PC-3 (cell line): Measurements from ENCODE around the gene KRT19.

GRCh38 chr17:41498086-41498637 is 7.2 kb downstream of the KRT13 start:
- RAMPAGE, long total RNA, result no peak

DNA sequence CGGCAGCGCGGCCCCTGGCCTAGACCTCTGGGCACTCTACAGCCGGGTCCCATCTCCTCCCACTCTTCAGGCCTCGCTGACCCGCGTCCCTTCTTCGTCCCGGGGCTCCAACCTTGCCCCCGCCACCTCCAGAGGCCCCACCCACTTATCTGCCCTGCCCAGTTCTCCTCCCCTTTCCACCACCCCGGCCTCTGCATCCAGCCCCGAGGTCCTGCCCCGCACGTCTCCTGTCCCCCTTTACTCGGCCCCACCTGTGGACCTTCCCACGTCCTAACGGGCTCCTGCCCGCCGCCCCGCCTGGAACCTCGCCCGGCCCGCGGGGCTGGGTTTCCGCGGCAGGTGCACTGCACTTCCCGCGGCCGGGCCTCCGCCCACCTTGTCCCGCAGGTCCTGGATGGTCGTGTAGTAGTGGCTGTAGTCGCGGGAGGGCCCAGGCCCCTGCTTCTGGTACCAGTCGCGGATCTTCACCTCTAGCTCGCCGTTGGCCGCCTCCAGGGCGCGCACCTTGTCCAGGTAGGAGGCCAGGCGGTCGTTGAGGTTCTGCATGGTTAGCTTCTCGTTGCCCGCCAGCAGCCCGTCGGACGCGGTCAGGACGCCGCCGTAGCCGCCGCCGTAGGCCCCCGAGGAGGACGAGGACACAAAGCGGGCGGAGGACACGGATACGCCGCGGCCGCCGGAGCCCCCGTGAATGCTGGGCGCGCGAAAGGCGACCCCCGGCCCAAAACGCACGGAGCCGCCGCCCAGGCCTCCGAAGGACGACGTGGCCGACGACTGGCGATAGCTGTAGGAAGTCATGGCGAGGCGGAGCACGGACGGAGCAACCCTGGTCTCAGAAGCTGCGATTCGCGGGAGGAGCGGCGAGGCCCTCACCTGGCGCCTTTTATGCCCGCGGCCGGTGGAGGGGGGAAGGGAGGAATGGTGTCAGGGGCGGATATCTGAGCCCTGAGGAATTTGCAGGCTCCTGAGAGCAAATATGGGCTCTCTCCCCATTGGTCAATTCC is at the start of gene KRT19:
KRT19 (minus strand) TSS at position 856 of the 1,001 bp plus-strand sequence.
- RAMPAGE, long total RNA, result start-site peak on the minus strand centred at position 853 of the sequence, 8 bp wide, 791 and 391 reads in 2 replicates

DNA sequence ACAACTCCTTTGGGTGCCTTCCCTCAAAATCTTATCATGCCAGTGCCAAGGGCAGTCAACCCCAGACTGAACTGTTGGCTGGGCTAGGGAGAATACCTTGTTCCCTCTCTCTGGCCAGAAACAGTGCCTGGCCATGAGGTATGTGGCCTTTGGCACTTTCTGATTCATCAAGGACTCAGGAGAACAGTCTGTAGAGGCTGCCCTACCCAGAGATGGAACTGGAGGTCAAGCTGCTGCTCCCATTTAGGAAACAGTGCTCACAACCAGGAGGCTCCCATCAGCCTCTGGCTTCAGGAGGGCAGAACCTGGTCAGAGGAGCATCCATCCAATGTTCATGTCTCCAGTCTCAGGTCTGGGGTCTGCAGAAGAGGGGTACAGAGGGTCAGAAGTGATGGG is 2.7 kb upstream of the KRT19 start:
- RAMPAGE, long total RNA, result no peak

GRCh38 chr17:41532766-41533347 is 4.7 kb upstream of the KRT19 start:
- RAMPAGE, long total RNA, result no peak

DNA sequence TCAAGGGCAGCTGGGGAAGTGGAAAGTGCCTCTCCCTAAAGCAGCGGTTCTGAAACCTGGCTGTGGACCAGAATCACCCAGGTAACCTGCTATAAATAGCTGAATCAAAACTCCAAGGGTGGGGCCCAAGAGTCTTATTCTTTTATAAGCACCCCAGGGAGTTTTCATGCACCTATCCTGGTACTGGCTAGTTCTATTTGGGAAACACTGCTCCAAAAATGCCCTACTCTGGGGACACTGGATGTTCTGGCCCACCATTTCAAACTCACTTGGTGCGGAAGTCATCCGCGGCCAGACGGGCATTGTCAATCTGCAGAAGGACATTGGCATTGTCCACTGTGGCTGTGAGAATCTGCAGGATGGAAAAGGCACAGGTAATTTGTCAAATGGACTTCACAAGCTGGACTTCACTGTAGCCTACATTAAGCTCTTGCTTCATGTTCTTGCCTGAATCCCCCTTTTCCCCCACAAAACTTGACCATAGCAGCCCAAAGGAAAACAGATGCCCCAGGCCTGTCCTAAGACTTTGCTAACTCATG is 1.9 kb downstream of the KRT14 start:
- RAMPAGE, long total RNA, result no peak

DNA sequence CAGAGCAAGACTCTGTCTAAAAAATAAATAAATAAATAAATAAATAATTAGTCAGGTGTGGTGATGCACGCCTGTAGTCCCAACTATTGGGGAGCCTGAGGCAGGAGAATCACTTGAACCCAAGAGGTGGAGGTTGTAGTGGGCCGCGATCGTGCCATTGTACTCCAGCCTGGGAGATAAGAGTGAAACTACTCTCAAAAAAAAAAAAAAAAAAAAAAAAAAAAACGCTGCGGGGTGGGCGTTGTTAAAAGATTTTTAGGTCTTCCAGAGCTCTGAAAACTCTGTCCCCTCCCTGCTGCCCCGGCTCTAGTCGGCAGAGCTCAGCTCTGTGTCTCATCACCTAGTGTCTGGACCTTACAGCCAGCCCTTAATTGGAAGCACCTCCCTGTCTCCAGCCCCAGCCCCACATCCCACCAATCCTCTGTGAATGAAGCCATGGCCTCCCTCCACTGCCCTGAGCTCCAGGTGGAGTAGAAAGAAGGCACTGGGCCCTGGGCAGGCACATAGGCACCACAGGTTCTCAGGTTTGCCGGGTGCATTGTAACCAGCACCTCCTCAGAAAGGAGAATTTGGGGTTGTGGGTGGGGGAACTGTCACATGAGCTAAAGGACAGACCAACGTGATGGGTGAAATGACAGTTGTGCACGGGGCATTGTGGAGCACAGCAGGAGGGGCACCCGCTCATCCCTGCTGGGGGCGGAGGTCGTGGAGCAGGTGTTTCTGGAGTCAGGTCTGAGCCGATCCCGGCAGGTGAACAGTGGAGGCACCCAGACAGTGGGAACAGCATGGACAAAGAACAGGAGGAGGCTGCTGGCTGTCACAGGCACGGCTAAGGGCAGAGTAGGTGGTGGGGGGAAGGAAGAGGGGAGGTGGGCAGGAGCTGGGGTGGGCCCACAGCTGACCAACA is 19.1 kb upstream of the HAP1 start:
- RAMPAGE, long total RNA, result no peak

GRCh38 chr17:41769208-41769954 is 17.1 kb downstream of the JUP start:
- RAMPAGE, long total RNA, result no peak

DNA sequence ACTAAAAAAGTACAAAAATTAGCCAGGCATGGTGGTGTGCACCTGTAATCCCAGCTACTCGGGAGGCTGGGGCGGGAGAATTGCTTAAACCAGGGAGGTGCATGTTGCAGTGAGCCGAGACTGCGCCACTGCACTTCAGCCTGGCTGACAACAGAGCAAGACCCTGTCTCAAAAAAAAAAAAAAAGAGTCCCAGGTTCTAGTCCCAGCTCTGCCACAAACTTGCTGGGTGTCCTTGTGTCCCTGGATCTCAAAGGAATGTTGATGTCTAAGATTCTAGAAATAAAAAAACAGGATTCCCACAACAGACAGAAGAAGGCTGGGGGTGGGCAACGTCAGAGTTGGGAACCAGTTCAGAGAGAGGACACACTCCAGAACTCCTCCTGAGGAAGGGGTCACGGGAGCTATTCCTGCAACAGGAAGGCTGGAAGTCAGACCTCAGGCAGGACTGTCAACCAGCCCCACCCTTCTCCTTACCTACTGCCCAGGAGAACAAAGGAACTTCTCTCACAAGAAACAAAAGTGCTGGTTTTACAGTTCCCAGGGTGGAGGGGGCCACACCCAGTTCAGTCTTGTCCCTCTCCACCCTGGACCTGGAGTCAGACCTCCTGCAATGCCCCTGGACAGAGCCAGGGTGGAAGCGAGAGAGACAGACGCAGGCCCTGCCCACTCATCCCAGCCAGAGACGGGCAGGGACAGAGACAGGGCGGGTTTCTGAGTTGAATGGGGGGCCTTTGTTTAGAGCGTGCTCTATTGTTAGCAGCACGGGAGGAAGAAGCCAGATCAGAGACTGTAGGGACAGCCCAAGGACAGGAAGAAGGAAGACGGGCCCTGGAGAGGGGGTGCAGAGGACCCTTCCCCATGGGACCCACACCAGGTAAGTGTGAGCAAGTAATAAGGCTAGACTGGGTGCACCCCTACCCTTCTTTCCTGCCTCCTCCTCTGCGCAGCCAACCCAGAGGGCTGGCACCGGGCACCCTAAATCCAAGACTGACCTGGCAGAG is 11.3 kb downstream of the JUP start:
- RAMPAGE, long total RNA, result no peak

GRCh38 chr17:41785600-41786328 is 747 bp downstream of the JUP start:
- RAMPAGE, long total RNA, result no peak

- RAMPAGE, long total RNA, result no peak
Measured at GRCh38 chr17:41864265-41865018, 781 bp downstream of the KLHL11 start.

DNA sequence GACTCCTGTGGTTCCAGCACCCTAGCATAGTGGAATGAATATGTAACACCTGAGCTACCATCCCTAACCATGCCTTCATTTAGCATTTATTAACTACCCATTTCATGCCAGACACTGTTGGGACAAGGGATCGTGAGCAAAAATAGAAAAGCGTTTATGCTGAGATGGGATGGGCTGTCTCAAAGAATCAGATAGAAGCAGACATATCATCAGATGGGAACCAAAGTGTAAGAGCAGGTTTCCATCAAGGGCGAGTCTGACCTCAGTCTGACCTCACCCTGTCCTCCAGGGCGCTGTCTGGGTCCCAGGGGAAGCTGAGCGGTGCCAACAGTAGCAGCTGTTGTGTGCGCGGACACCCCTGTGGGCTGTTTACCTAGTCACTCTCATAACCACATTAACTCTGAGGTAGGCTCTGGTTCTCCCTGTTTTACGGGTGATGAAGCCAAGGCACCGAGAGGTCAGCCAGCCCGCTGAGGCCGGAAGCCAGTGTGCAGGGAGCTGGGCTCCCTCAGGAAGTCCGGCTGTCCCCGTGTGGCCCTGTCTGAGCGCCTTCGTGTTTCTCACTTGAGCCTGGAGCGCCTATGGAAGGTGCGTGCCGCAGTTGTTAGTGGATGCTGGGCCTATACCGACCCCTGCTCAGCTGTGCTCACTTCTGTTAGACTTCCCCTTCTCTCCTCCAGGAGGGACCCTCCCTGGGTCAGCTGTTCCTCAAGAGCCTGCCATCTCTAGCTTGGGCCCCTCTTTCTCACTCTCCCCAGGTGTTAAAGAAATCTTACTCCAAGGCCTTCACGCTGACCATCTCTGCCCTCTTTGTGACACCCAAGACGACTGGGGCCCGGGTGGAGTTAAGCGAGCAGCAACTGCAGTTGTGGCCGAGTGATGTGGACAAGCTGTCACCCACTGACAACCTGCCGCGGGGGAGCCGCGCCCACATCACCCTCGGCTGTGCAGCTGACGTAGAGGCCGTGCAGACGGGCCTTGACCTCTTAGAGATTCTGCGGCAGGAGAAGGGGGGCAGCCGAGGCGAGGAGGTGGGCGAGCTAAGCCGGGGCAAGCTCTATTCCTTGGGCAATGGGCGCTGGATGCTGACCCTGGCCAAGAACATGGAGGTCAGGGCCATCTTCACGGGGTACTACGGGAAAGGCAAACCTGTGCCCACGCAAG is 6.5 kb downstream of the CNP start:
- RAMPAGE, long total RNA, result no peak

DNA sequence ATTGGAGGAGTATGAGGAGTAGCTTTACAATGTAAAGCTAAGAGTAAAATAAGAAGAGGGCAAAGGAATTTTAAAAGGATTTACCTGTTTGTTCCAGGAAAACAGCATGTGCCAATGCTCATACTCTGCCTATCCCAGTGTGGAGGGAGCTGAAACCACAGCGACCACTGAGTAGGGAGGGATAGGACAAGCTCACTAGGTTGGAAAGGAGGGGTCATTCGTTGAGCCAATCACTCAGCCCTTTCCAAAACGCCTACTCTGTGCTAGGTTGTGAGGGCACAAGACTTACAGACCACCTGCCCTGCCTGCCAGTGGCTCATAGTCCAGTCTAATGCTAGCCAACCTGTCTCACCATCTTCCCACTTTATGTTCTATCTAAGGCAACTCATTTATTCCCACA is 1.1 kb upstream of the DNAJC7 start:
- RAMPAGE, long total RNA, result no peak

GRCh38 chr17:42028488-42028920 is 8.6 kb downstream of the NKIRAS2 start:
- RAMPAGE, long total RNA, result no peak

DNA sequence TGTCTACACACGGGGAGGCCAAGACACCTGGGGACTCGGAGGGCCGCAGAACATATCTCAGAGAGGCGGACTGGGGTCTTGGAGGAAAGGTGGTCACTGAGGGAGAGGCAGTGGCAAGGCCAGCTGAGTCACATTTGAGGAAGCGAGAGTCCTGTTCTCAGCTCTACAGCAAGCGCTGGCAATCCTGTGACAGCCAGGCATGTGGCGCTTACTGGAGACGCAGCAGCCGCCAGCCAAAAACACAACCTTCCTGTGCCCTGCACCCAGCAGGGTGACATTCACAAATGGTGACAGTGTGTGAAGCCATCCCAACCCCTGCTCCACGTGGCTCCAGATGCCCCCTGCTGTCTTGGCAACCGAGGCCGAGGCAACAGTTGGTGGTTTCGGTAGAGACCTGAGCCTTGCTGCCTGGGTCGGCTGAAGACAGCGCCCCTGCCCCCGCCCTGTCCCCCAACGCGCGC is 13.2 kb upstream of the C17orf113 start:
- RAMPAGE, long total RNA, result no peak

- RAMPAGE, long total RNA, result no peak
Measured at GRCh38 chr17:42107582-42108316, 4.8 kb downstream of the DHX58 start.

GRCh38 chr17:42190366-42191427 is 3.6 kb downstream of the GHDC start:
- RAMPAGE, long total RNA, result no peak

DNA sequence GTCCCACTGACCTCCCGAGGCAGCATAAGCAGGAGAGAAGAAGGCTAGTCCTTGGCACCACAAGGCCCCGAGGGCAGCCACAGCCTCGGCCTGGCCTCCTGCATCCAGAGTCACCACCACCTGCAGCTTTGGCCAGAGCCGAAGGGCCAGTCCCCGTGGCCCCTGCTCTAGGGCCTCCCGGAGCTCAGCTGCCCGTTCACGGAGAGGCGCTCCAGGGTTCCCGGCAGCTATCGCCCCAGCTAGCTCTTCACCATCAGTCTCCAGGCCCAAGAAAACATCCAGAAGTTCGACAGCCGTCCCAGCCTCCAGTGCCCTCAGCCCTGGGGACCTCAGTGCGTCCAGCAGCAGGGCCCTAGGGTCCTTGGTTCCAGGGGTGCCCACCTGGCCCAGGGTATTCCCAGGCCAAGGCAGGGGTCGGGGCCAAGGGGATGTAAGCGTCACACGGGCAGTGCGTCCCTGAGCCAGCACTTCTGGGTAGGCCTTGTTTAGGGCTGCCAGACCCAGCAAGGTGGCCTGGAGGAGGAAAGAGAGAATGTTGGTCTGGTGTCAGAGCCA is 2.0 kb downstream of the GHDC start:
- RAMPAGE, long total RNA, result no peak

DNA sequence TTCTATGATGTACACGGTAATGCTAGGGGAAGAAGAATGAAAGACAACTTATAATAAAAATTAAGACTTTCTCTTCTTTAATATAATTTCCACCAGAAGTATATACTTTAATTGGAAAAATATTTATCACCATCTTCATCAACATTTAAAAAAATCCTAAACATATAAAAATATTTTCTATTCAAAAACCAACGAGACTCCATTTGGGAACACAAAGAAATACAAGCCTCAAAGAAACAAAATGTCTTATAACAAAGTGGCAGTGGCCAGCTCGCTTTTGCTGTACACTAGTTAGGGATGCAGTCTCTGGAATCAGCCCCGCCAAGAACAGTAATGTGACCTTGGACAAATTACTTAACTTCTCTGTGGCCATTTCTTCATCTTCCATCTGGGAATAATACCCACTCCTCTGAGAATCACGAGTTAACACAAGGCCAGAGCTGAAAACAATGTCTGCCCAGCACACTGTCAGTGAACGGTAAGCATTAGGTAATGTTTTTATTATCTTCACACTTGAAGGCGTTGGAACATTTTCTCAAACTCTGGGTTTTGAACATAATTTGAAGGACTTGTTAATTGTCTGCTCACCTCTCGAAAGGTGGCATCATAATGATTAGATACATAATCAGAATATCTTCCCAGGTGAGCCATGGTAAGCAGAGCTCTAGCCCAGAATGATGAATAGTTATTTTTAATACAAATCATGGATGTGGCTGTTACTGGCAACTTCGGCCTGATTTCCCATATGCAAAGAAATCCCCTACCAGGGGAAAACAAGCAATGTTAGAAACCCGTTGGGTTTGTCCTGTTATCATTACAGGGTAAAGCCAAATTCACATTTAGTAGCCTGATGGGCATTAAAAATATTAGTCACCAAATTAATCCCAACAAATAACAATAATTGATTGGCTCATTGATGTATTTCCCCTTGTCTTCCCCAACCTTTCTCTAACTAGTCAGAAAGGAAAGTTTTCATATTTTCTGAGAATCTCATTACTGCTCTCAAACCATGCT is 5.4 kb downstream of the STAT5B start:
- RAMPAGE, long total RNA, result no peak

GRCh38 chr17:42312029-42312839 is 23.9 kb downstream of the STAT5A start:
- RAMPAGE, long total RNA, result no peak

DNA sequence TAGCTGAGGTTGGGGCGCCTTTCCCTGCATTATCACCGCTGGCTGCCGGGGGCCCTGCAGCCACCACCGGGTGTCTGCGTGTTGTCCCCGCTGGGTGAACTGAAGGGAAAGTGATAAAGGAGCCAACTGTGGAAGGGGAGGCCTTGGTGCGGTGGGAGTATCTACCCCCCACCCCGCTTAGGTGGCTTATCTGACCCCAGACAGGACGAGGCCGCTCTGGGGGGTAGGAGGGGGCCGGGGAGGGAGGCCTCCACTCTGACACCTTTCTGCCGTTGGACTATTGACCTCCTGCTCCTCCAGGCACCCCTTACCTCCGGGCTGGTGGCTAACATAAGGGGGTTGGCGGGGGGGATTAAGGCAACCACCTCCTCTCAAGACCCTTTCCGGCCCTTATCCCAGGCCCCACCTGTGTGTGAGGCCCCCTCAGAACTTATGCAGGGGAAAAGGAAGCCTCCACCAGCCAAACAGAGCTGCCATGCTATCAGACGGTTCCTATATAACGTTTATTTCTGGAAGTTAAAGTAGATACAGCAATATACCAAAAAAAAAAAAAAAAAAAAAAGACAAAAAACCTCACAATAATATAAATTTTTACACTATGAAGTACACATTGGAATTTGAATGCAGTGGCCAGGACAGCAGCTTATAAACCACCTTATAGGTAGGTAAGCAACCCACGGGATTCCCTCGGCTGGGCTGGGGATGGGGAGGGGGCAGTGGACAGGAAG is 24.7 kb downstream of the STAT5A start:
- RAMPAGE, long total RNA, result no peak